ENCODE results near the genes LHFPL2 and THBS4.

DNA sequence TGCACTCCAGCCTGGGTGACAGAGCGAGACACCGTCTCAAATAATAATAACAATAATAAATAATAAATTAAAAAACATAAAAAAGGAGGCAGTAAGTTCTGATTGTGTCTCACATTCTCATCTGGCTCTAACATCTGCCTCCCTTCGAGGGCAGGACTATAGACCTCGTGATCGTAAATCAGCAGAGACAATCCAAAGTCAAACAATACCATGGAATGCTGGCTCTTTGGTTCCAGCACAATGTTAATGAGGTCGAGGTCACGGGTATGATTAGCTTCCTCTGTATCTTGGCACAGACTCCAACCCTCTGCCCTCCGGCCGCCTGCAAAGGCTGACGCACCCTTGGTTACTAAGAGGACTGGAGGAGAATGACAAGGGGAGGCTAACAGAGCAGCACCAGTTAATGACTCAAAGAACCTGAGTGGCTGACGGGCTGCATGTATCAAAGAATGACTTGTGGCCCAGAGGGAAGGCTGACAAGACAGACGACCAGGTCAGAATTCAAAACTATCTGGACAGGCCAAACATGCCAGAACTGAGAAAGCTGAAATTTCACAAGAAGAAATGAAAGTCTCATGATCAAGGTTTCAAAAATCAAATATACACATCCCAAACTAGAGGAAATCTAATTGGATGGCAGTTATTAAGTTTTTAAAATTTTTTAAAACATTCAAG lies 10.1 kb downstream of the LHFPL2 start:
- PRO-cap, result no peak

- PRO-cap, result no peak
These were observed 8.9 kb downstream of the LHFPL2 start for GRCh38 chr5:78639653-78640158.

DNA sequence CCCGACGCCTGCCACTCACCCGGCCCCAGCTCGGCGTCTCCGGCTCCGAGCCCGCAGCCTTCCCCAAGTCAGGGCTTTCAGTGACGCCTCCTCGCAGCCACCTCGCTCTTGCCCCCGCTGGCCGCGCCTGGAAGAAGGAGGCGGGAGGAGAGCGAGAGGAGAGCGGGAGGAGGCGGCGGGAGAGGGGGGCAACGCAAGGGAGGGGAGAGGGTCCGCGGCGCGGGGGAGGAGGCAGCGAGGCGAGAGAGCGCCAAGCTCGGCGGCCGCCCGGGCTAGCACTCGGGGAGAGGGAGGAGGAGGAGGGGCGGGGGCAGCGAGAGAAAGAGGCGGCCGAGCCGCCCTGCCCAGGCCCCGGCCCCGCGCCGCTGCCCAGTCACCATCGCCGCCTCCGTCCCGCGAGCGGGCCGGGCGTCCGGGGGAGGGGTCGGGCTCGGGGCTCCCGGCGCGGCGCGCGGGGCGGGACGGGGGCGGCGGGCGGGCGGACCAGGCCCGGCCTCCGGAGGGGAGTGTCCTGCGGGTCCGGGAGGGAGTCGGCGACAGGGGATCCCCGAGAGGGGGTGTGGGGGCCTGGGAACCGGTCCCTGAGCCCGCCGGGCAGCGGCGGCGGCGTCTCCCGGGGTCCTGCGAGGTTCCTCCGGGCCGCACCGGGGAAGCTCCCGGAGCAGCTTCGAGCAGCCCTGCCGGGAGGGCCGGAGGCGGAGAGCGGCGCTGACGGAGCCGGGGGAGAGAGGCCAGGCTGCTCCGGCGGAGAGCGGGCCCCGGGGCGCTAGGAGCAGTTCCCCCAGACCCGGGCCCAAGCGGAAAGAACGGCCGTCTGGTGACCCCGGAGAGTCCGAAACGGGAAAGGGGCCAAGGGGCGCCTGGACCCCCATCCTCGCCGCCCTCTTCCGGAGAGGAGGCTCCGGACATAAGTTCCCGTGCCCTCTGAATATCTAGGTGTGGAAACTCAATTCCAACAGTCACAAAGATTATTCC lies at the start of gene LHFPL2:
Gene LHFPL2, minus strand, starts transcription at position 293 of the 975 bp plus-strand sequence.
- PRO-cap, result bidirectional peak, plus-strand start at position 278 of the sequence, minus-strand start at position 82 of the sequence; bidirectional peak, plus-strand start at position 550 of the sequence, minus-strand start at position 412 of the sequence; bidirectional peak, plus-strand start at position 784 of the sequence, minus-strand start at position 816 of the sequence

DNA sequence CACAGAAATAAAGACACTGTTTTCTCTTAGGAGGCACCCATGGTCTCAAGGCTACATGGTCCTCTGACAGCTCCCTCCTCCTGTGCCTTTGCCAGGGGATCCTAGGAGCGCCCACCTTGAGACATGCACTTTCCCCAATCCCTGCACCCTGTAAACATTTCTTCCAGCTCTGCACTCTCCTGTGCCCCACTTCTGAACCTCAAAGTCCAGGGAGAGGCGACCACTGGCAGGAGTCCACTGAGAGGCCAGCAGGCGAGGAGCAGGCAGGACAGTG lies 10.2 kb downstream of the ARSB start:
- PRO-cap, result unidirectional peak, minus-strand start at position 221 of the sequence

GRCh38 chr5:78983625-78984415 lies 1.3 kb downstream of the ARSB start:
- PRO-cap, result unidirectional peak, plus-strand start at chr5:78984108

GRCh38 chr5:79025143-79025726 lies 40.1 kb upstream of the ARSB start:
- PRO-cap, result no peak

DNA sequence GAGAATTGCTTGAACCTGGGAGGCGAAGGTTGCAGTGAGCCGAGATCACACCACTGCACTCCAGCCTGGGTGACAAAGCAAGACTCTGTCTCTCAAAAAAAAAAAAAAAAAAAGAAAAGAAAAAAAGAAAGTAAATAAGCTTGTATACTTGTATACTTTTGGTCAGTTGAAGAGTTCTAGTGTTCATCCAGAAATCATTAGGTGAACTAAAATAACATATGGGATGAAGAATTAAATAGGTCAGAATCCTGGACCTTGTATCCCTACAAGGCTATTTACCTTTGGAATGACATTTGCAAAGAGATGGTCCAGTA lies 39.0 kb downstream of the DMGDH start:
- PRO-cap, result no peak

DNA sequence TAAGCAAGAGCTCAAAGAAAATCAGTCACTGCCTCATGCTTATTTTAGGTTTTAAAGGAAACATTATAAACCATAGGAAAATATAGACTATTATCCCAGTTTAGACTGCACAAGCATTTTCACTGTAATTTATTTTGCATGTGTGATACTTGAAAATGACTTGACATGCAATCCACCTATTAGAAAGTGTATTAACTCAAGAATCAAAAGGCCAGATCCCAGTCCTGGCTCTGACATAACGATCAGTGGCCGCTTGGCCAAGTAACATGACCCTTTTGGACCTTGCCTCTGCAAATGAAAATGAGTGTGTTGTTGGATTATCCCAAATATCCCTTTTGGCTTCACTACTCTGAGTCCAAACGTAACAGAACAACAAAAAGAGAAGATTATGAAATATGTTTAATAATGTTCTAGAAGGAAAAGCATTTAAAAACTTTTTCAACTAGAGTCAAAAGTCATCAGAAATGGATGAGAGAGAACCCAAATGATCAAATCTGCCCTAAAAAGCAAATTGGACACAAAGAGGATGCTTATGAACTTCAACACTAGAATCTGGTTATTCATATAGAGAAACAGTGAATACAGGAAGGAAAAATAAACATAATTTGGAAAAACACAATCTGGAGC lies 18.9 kb downstream of the DMGDH start:
- PRO-cap, result no peak

GRCh38 chr5:79069804-79070622 lies 446 bp downstream of the BHMT2 start:
- PRO-cap, result no peak

- PRO-cap, result no peak
These were observed 4.5 kb downstream of the BHMT start for GRCh38 chr5:79116155-79116457.

- PRO-cap, result no peak
These were observed 55.0 kb downstream of the JMY start for GRCh38 chr5:79290974-79291285.

DNA sequence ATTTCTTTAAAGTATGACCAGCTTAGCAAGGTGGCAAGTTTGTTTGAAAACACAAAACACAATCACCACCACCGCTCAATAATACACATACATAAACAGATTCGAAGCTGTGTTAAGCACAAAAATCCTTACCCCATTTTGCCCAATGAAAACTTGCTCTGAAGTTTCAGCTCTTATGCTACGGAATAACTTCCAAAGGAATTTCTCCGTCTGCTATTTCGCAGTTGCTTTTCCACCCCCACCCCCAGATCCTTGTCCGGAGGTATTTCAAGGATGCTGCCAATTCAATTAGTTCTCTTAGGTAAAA lies 1.3 kb downstream of the HOMER1 start:
- PRO-cap, result no peak

- PRO-cap, result bidirectional peak, plus-strand start at chr5:79514657, minus-strand start at chr5:79514533; bidirectional peak, plus-strand start at chr5:79514930, minus-strand start at chr5:79514925
These were observed 675 bp upstream of the HOMER1 start for GRCh38 chr5:79514472-79515146.

DNA sequence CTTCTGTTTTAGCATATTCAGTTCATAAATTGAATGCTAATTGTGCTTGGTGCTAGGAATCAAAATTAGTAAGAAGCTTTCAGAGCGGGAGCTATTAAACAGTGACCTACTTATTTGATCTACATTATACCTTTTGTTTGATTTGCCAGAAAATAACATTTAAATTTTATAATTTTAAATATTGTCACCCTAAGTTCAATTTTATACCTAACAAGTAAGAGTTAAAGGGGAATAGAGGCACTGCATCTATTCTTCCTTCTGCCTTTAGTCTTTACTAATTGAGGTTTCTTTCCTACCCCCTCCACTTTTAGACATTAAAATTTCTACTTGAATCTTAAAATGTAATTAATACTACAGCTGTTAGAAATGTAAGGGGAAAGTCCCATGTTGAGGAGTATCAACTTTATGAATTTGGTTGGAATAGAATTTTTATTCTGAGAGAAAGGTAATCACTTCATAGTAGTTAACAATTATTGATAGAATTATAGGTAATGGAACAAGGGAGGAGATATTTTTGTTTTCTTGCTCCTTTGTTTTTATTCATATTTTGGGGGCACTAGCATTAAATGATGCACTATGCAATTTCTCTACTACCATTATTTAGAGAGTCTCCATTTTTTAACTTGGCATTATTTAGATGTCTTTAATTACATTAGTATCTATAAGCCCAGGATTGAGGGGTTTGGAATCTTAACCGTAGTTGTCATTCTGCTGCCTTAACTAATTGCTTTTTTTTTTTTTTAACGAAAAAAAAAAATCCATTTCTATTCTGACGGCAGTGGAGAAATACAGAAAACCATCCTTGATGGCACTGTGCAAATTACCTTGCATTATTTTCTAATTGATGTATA lies 22.2 kb upstream of the CMYA5 start:
- PRO-cap, result no peak

- PRO-cap, result no peak
These were observed 921 bp downstream of the MTX3 start for GRCh38 chr5:79990111-79990571.

- PRO-cap, result no peak
These were observed at the start of gene THBS4 for GRCh38 chr5:80035085-80035794. Gene THBS4 (plus strand): TSS chr5:80035348.

- PRO-cap, result no peak
These were observed 103.0 kb downstream of the SERINC5 start for GRCh38 chr5:80152751-80153307.

GRCh38 chr5:80215570-80216024 lies 40.3 kb downstream of the SERINC5 start:
- PRO-cap, result no peak

DNA sequence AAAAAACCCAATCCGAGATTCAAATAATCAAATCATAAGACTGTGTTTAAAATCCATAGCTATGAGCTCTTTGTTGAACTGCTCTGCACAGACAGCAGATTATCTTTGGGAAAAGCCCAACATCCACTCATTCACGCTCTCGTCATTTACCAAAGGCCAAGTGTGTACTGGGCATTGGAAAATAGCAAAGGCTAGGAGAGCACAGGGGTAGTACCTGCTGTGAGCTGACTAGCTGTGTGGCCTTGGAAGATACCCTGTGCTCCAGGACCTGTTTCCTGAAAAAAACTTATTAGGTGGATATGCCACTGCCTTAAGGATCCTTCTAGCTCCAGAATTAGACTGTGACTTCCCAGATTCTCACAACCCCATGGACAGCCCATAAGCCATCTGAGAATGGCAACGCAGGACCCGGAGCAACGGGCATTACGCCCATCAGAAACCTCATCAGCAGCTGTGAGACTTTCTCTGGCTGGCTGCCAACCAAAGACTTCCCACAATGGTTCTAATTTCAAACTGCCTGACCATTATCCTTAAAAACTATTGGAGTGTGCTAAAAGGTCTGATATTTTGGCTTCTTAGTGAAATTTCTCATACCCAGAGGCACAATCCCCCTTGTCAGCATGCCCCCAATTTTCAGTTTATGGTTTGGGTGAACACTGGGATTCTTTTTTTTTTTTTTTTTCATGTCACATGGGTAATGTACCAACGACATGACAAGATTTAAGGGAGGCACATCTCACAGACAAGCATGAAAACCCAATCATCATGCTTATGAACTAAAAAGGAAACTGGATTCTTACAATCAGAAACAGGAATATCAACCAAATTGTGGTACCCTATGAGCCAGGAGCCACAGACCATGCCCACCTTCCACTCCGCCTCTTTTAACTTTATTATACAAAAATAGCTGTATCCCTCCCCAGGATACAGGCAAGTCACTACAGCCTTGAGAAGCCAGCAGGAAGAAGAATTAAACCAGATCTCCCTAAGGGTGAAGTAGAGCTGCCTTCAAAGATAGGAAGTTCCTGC lies 16.7 kb downstream of the SERINC5 start:
- PRO-cap, result no peak

DNA sequence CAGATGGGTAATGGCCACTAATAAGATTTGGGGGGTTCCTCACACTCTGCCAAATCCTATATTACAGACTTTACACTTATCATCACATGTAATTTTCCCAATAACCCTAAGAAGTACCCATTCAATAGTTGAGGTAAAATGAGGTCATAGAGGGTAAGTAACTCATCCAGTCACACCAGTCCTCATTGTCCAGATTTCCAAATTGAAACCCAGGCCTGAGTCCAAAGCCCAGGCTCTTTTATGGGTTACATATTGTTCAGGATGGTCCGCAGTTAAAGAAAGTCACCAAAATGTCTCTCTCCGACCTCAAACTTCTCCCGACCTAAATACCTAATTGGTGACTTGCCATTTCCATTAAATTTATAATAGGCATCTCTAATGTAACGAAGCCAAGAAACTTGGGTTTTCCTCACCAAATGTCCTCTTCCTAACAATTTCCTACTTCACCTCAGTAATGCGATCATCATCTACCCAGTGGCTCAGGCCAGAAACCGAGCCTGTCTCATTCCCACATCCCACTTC lies 3.2 kb downstream of the SERINC5 start:
- PRO-cap, result no peak